Neural progenitor cell (in vitro differentiated cells): ENCODE data around the gene EED.

- RAMPAGE, long total RNA, result no peak
These were observed 8.6 kb downstream of the PICALM start for GRCh38 chr11:86060196-86060699.

DNA sequence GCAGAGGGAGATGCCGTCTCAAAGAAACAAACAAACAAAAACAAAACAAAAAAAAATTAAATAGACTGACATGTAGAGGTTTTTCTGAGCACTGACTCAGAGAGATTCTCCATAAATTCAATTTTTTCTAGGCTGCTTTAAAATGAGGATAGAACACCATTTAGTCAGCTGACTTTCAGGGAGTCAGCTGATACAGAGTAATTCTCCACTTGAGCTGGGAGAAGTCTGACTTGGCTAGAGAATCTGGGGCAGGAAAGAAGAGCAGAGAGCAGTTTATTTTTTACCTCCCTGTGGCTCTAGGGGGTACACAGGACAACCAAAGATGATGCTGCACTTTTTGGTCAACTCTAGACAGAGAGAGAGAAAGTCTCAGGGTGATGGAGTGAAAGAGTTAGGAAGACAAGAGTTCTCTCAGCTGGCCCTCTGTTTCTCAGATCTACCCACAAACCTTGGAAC, 67.3 kb upstream of the EED start:
- RAMPAGE, long total RNA, result no peak

DNA sequence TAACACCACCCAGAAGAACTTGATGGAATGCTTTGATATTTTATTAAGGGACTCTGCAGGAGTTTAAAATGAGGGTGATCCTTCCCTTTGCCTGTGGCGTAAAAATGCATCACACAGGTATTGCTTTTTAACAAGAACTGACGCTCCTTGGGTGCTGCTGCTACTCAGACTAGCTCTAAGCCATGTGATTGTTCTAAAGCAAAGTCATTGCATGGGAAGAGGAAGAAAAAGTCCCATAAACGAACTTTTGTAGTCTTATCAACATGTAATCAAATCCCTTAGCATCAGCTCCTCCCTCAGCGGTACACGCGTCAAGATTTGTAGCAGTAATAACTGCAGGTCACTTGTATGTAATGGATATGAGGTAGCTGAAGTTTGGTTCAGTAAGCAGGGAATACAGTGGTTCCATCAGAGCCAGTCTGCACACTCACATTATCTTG, 48.3 kb upstream of the EED start:
- RAMPAGE, long total RNA, result no peak

- RAMPAGE, long total RNA, result no peak
These were observed at the start of gene EED for GRCh38 chr11:86244649-86245741. TSS of gene EED (plus strand) at chr11:86244753.

DNA sequence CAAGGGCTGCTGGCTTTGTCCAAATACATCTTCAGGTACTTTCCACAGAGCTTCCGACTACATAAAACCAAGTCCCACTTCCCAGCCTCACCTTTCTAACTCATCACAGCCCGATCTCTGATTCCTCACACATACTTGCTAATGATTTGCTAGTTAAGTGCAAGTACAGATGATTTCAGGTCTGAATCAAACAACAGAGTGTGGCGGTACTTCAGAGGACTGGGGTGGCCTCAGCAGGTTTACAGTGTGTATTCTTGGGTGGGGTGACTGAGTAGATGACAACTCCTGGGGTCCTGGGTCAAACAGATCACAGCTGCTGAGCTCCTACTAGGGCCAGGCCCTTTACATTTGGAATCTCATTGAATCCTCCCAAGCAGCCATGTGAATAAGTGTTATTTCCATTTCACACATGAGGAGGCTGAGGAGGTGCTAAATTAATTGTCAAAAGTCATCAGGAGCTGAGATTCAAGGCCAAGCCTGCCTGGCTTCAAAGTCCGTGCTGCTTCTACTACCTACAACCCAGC, 177.2 kb downstream of the CCDC81 start:
- RAMPAGE, long total RNA, result no peak

GRCh38 chr11:86553309-86553707, 178.6 kb downstream of the CCDC81 start:
- RAMPAGE, long total RNA, result no peak

GRCh38 chr11:86623054-86623642, 177.2 kb upstream of the PRSS23 start:
- RAMPAGE, long total RNA, result no peak

- RAMPAGE, long total RNA, result no peak
These were observed 59.7 kb upstream of the PRSS23 start for GRCh38 chr11:86740614-86741042.

DNA sequence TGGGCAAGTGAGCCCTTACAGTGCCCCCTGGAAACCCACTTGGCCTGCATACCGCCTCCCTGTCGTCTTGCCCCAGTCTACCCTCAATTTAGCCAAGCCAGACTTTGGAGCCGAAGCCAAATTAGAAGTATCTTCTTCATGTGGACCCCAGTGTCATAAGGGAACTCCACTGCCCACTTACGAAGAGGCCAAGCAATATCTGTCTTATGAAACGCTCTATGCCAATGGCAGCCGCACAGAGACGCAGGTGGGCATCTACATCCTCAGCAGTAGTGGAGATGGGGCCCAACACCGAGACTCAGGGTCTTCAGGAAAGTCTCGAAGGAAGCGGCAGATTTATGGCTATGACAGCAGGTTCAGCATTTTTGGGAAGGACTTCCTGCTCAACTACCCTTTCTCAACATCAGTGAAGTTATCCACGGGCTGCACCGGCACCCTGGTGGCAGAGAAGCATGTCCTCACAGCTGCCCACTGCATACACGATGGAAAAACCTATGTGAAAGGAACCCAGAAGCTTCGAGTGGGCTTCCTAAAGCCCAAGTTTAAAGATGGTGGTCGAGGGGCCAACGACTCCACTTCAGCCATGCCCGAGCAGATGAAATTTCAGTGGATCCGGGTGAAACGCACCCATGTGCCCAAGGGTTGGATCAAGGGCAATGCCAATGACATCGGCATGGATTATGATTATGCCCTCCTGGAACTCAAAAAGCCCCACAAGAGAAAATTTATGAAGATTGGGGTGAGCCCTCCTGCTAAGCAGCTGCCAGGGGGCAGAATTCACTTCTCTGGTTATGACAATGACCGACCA, 7.6 kb downstream of the PRSS23 start:
- RAMPAGE, long total RNA, result no peak

DNA sequence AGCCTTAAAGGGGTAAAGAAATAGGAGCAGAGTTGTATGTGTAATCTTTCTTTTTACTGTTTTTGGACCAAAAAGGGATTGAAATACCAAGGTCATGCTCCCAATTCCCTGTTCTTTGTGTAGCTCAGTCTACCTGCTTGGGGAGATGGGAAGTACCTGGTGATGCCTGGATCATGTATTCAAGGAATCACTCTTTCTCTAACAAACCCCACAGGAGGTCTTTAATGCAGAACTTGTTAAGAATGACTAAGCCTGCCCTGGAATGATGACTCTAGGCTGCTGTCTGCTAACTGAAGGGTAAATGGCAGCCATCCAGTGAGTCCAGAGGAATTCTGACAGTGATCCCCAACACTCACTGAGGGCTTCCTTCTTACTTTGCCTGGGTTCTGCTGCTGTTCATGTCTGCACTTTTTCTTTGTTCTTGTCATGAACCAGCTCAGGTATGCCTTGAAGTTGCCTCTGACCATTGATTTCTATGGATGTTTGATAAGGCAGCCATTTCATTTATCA, 11.3 kb downstream of the PRSS23 start:
- RAMPAGE, long total RNA, result no peak

- RAMPAGE, long total RNA, result no peak
These were observed 14.3 kb downstream of the PRSS23 start for GRCh38 chr11:86814577-86815047.

DNA sequence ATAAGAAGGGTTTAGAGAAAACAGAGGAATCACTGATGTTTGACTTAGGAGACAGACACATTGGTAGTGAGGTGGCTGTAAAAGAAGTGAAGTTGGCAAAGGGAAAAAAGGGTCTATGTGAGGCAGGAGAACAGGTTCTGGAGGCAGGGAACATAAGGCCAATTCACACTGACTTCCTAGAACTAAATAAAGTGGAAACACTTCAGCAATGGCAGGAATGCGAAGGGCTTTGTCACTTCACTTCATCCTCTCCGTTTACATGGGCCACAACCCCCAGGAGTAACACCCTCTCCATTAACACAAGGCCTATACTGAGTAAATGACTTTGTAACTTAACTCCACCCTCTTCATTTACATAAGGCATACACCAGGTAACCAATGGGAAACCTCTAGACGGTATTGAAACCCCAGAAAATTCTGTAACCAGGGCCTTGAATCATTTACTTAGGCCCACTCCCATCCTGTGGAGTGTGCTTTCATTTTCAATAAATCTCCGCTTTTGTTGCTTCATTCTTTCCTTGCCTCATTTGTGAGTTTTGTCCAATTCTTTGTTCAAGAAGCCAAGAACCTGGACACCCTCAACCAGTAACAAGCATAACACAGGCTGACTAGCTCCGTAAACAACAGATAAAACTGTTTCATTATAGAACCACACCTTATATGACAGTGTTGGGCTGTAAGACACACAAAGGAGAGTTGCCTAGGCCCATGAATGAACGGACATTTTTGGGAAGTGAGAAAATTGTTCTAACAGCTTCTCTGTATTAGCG, 36.4 kb downstream of the CTSC start:
- RAMPAGE, long total RNA, result no peak

DNA sequence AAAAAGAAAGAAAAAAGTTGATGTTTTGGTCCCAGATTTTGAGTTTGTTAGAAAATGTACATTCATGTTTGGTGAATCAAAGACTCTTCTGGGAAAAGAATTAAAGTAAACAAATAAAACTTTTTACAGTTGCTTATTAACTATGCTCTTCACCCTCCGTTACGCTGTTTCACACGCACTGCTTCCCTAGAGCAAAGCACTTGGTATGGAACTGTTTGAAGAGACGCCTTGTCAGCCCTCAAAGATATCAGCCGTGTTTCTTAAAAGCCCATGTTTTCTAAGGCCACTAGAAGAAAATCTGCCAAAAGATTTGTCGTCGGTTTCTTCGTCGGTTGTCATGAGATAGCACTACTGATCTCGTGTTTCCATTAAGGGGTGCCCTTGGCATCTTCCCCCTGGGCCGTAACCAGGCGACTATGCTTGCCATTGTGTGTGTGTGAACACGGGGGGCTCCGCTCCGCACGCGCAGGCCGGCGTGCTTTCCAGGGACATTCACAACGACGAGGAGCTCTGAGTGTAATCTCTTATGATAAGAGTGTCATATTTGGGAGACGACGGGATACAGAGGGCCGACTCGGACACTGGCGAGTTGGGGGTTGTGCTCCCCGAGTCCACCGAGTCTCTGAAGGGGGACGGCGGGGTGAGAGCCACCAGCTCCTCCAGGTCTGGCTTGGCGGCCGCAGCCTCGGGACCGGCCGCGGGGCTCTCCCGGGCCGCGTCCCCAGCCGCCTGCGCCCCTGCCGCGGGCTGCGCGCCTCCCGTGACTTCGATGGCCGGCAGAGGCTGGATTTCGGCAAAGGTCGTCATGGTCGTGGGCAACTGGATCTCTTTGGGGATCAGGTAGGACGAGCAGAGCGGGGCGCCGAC, 170.8 kb upstream of the CTSC start:
- RAMPAGE, long total RNA, result no peak

- RAMPAGE, long total RNA, result no peak
These were observed 434.1 kb upstream of the FAT3 start for GRCh38 chr11:91790605-91790809.

DNA sequence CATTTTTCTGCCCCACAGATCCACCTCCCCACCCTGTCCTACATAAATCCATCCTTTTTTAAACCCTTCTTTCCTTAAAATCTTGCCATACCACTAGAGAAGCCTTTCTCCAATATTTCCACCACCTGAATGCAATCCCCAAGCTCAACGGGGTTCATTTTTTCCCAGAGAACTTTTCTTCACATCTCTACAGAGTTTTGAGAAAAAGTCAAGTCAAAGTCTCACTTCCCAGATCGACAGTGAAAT, 375.1 kb upstream of the FAT3 start:
- RAMPAGE, long total RNA, result no peak

DNA sequence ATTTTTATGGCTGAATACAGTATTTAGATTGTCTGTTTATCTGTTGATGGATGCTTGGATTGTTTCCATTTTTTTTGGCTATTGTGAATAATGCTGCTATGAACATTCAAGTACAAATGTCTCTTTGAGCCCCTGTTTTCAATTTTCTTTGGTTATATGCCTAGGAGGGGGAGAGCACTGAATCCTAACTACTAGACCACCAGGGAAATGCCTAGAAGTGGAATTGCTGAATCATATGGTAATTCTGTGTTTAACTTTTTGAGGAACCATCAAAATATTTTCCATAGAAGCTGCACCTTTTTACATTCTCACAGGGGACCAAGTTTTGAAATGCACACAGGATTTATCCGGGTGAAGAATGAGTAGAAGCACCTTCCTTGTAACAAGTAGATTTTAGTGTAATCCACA, 139.4 kb upstream of the FAT3 start:
- RAMPAGE, long total RNA, result no peak

DNA sequence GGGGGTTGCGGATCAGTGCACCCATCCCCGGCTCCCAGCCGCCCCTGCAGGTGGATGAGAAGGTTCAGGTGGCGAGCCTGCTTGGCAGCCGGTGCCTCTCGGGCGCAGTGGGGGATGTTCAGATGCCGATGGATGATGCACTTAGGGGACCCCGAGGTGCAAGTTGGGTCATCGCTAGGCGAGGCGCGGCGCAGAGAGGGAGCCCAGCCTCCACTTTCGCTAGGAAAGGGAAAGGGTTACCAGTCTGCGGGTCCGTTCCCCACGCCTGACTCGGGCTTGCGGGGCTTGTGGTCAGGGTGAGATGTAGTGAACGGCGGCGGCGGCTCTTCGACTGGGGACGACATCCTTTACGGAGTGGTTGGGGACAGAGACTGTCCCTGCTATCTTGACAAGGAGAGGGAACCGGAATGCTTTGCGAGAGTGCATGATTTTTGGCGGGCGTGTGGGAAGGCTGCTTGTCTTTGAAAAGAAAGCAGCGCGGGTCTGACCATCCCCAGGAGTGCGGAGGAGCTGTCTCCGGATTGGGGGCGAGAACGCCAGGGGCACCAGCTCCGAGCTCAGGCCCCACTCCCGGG, 950 bp downstream of the FAT3 start:
- RAMPAGE, long total RNA, result no peak

DNA sequence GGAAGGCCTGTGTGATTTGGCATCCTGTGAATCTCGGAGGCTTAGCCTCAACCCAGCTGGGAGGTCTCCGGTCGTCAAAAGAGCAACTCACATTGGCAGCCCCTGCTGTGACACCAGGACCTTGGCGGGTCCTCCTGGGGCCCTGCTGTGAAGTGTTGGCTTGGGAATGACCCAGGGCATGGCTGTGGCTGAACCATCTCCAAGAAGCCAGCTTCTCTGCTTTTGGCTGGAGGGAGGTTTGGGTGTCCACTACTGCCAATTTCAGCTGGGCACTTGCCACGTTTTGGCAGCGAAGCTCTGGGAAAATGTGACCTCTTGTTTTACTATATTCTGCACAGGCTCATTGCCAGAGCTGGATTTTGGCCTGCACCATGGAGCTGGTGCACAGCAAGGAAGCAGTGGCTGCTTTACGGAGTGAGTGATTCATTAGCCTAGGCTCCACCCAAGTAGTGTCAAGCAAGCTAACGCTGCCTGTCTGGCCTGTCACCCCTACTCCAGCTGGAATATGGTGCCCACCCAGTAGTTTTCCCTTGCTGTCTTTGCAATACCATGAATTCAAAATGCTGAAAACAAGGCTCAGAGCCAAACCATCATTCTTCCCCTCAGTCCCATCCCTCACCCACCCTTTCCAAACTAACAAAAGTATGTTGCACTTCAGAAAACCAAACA, 24.3 kb upstream of the SMCO4 start:
- RAMPAGE, long total RNA, result no peak

DNA sequence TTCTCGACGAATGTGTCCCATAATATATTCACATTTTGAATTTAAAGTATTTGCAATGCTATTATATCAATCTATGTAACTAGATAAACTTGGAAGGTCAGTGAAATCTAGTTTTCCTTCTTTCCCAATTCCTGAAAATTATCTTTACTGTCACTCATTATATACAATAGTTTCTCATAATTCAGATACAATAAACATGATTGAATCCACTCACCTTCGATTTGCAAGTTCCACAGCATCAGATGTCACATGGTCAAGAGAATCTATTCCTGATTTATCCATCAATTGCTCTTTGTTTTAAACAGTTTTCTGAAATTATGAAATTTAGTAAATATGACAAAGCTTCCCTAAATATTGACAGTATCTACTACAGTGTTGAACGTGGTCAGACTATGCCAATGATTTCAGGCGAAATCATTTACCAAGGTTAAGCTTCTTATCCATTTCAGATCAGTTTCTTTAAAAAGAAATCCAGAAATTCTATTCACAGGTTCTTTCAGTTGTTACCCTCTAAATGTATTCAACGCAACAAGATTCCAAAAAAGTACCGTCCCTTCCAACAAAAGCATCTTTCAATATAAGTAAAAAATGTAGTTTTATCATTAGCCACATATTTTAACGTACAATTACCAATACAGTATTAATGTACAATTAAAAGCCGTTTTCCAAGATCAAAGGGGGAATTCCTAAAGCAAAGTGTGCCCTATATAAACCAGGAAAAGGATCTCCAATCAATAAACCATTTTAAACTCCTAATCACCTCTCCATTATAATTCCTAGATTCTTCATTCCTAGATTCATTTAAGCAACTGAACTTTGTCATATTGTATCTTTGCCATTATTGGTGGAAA, 2.0 kb downstream of the TAF1D start:
- RAMPAGE, long total RNA, result no peak

- RAMPAGE, long total RNA, result no peak
These were observed 20.7 kb upstream of the MED17 start for GRCh38 chr11:93763313-93763942.